ENCODE measurements around a stretch of chr2.

DNA sequence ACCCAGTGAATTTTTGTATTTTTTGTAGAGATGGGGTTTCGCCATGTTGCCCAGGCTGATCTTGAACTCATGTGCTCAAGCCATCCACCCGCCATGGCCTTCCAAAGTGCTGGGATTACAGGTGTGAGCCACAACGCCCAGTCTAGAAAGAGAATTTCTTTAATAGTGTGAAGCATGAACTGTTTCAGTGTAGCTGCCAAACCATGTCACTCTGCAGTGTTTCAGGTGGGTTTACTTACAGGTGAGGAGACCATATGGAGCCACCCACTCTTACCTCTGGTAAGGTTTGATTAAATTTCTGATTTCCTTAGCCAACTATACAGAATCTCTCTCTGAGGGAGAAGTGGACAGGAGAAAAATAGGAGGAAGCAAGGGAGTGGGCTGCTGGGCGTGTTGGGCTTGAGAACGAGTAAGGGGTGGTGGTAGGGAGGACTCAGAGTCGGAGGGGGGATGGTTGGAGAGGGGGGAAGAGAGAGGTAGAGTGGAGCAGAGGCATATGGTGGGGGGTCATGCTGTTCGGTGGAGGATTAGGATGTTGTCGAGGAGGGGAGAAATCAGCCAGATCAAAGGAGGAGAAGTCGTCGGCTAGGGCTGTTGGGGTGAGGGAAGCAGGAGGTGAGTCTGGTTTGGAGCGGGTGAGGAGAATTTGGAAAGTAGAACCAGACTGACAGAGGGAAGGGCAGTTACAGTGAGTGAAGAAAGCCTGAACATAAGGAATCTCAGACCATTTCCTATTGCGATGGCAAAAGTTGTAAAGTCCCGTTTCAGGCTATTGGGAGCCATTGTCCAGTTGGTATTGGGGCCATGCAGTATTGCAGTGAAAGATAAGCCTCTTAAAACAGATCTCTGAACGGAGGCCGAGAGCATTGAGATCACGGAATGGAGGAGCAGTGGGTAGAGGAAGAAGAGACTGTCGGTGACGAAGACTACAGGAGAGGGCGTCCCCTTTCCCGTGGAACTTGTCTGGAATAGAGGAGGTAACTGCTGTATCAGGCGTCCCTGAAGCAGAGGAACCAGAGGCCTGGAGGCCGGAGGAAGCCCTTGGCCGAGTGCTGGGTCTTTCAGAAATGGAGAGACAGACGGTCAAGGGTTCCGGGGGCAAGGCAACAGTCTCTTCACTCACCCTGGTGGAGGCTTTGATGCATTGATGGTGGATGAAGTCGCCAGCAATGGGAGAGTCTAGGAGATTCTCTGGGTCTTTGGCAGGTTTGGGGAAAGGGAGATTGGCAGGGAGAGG, 18.9 kb downstream of the COMMD1 start:
- PRO-cap: no peak

DNA sequence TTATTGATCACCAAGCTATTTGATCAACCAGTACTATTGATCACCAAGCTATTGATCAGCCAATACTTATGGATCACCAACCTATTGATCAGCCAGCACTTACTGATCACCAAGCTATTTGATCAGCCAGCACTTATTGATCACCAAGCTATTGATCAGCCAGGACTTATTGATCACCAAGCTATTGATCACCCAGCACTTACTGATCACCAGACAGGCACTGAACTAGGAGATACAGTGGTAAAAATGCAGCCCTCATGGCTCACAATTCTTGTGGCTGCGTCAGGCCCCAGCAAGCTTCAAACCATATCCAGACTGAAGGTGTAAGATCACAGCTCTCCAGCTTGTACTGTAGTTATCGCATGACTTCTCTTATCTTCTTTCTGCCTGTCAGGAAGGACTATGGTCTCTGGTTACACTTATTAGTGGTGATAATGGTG, 18.4 kb upstream of the B3GNT2 start:
- PRO-cap: no peak

DNA sequence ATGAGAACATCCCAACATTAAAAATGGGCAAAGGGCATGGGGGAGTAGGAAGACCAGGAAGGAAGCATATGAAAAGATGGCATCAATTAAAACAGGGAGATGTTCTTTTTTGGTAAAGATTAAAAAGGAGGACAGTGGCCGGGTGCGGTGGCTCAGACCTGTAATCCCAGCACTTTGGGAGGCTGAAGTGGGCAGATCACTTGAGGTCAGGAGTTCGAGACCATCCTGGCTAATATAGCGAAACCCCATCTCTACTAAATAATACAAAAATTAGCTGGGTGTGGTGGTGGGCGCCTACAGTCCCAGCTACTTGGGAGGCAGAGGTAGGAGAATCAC, 14.4 kb downstream of the B3GNT2 start:
- PRO-cap: no peak

GRCh38 chr2:62415117-62415489, 90.9 kb downstream of the TMEM17 start:
- PRO-cap: no peak

DNA sequence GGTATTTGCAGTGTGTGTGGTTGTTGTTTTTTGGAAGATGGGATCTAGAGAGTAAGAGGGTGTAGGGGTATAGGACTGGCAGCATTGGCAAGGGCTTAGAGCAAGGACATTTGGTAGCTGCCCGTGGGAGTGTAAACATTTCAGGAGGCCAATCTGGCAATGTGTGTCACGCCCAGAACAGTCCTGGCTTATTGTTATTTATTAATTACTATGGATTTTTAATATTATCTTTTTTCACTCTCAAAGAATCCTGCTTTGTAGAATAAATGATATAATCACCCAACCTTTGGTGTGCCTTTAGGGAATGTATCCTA, 90.4 kb downstream of the TMEM17 start:
- PRO-cap: no peak

DNA sequence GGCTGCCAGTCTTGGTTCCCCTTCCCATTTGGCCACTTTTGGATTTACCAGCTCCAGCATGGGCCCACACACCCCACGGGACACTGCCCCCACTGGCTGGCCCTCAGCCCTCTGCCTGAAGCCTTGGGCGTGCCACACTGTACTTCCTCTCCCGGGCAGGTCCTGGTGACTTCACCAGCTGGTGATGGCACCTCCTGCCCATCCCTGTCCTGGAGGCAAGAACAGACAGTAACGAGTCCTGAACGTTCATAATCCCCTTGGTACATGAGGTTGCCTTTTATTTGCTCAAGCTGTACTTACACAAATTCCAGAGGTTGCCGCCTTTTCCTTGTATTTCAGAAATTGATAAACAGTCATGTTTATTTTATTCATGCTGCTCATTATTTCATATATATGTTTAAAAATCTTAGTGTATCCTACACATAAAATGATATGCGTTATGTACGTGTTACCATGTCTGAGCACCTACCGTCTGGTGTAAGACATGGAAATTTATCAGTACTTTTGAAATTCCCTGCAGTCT, 81.0 kb downstream of the TMEM17 start:
- PRO-cap: no peak

DNA sequence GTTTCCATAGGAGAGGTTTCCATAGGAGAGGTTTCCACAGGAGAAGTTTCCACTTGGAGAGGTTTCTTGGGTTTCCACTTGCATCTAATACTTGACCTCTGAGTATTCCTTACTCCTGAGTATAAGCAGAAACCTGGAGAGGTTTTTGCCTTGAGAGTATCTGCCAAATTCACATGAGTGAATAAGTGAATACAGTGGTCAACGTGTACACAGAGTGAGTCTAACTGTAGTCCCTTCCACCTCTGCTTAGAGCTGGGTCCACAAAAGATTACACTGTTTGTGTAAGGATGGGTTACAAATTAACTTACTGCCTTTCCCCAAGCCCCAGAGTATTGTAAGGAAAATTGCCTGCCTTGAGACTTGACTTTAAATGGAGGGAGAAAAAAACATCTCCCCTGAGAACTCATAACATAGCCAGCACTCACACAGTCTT, 34.2 kb upstream of the TMEM17 start:
- PRO-cap: no peak

GRCh38 chr2:62706366-62706533, 737 bp downstream of the EHBP1 start:
- PRO-cap: no peak

GRCh38 chr2:62875774-62876431, 170.4 kb downstream of the EHBP1 start:
- PRO-cap: no peak

DNA sequence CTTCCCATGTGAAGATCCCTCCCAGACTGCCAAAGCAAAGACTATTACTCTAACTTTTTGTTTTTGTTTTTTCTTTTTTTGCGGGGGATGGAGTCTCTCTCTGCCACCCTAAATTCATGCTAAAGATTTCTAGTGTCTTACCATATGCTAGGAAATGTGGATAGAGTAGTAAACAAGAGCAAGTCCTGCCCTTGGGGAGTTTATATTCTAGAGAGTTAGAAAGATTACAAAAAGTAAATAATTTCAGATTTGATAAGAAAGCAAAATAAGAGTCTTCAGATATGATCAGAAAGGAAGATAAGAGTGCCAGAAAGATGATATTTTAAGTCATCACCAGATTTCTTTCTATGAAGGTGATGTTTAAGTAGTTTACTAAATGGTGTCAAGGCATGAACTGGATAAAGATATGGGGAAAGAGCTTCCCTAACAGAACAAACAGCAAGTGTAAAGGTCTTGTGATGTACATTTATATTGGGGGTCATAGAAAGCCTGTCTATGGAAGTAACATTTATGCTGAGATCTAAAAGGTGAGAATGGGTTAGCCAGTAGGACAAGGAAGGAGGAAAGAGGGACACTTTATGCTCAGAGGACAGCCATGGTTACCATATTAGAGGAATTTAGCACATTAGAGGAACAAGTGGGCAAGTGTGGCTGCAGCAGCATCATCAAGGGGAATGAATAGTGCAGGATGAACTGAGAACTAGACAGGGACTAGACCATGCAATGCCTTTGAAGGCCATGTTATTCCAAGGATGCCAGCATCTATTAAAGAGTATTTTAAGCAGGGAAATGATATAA, 145.7 kb upstream of the OTX1 start:
- PRO-cap: no peak

DNA sequence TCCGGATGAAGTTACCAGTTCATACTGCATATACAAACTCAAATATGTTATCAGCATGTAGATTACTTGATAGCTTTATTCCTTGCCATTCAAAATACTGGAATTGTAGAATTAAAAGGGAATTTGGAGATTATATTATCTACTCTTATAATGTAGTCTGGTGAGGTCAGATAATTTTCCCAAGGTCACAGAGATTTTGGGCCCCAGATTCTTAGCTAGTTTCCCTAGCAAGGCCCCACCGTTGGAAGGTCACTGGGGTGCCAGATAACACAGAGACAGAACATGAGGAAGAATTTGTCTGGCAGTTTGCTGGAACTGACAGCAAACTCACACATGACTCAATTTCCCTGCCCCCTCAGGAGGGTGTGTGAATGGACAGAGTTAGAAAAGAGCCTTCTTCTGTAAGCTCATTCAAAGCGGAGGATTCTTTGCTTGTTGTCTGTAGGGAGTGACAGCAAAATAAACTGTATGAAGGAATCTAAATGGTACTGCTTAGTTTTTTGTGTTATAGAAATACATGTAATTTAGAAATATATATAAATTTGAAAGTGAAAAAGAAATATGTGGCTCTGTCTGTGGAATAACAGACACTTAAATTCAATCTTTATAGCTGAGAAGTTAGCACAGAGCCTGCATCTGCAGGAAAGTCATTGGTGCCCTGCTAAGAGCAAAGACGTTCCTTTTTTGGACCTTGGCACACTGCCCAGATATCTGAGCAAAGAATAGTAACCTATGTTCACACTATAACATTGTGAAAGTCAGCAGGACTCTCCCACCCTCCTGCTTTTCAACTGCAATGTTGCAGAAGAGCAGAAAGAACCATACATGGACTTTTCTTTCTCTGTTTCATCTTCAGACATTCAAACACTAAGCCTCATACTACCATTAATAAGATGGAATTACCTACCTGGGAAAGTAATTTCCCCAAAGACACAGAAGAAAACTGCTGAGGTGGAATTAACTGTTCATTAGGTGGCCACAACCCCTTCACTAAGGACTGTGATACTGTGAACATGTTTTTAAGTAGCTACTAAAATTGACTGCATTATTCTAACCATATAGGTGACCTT, 2.1 kb downstream of the MDH1 start:
- PRO-cap: no peak

- PRO-cap: no peak
These were observed 17.2 kb upstream of the VPS54 start for GRCh38 chr2:64036421-64036796.

DNA sequence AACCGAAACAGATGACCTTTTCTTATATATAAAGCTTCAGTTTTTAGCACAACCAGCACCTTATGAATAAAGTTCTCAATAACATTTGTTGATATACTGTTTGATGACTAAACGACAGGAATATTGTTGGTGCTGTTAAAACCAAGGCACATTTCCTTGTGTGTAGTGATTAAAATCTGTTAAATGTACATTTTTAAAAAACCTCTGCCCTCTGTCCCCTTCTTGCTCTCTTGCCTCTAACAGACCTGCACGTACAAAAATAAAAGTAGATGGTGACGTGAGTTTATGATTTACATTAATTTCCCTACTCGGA, 1.3 kb downstream of the PELI1 start:
- PRO-cap: unidirectional peak, plus-strand start at position 114 of the sequence; unidirectional peak, minus-strand start at position 232 of the sequence

DNA sequence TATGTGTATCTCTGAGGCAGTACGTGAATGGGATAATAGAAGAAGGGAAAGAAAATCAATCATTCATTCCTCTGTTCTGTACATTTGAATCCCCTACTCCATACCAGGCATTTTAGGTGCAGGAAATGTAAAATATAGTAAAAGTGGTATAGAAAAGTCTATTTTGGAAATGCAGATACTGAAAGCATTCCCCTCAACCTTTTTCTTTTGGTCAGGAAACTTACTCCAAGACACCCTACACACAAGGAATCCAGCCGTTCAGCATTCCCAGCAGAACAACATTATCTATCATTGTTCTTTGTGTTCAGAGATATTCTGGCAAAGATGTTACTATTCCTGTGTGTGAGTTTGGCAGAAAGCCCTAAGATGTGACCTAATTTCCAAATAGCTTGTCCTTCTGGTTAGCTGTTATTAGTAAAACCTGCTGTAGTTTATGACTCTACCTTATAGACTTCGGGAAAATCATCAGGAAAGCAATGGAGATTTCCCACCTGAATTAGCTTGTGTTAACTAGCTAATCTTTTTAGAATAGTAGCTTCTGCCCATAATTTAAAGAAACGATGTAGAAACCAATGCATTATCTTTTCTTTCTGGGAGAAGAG, 78.1 kb upstream of the PELI1 start:
- PRO-cap: unidirectional peak, minus-strand start at position 283 of the sequence

DNA sequence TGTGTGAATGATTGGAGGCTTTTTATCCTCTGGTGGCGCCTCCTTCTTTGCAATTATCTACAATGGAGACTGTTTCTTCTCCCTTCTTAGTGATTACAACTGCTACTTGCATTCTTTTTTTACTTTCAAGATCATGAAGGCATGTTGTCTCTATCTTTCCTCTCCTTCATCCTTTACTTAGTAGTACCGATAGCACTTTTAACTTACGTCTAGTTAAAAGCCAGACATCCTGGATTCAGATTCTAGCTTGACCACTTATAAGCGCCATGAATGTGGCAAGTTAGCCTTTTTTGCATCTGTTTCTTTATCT, 84.4 kb upstream of the PELI1 start:
- PRO-cap: no peak

- PRO-cap: no peak
These were observed 131.1 kb upstream of the PELI1 start for GRCh38 chr2:64275347-64275787.

- PRO-cap: no peak
These were observed 1.3 kb upstream of the AFTPH start for GRCh38 chr2:64522767-64523324.

DNA sequence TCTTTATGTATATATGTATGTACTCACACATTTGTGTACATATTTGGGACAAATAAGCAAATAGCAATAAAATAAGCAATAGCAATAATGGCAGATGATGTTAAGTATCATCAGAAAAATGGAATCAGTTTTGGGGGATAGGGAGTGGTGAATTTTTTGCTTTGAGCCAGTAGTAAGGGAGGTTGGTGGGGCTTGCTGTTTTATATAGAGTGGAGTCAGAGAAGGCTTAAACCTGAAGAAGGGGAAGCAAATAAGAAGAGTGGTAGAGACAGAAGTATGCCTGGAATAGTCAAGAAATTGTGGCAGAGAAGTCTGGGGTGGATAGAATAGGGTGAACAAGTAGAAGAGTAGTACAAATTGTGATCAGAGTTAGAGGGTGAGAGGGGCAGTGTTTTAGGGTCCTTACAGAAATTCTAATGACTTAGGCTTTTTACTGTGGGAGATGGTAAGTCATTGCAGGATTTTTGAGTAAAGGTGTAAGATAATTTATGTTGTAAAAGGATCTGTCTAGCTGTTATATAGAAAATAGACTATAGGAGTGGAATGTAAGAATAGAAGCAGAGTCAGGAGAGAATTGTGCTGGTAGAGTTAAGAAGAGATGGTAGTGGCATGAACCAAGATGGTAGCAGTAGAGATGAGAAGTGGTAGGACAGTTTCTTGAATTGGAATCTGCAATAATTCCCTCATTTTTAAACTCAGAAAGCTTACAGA, 4.4 kb downstream of the AFTPH start:
- PRO-cap: no peak

GRCh38 chr2:64609005-64610198, 44.3 kb downstream of the SERTAD2 start:
- PRO-cap: no peak

DNA sequence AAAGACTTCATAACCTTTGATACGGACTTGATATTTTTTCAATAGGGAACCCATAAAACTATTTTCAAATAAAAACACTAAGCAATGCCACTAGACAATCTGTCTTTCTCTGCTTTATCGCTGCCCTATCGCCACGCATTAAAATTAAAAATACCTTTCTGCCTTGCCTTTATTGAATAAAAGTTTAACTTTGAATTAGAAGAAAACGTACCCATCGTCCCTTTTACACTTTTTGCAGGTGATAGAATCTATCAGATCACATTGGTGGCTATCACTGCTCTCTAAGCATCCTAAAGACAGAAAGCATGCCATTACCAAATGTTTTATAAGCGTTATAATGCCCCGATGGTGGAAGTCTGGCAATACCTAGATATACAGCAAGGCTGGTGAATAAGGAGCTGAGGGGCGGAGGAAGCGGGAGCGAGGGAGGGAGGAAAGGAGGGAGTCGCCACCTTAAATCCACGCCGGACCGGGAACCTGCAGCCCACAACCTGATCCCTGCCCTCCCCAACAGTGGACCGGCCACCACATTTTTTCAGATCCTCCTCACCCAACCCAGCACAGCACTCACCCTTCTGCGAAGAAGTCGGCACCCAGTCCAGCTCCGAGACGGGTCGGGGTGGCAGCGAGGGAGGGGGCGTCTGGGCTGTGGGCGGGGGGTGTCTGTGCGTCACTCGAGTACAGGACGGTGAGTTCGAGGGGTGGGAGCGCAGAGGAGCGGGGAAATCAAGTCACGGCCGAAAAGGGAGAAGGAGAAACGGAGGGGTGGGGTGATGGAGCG, 96.2 kb upstream of the SERTAD2 start:
- PRO-cap: unidirectional peak, plus-strand start at position 456 of the sequence; unidirectional peak, plus-strand start at position 691 of the sequence

Measured in parotid gland (tissue), 1 donor.